ENCODE measurements around the gene SIPA1L2.

DNA sequence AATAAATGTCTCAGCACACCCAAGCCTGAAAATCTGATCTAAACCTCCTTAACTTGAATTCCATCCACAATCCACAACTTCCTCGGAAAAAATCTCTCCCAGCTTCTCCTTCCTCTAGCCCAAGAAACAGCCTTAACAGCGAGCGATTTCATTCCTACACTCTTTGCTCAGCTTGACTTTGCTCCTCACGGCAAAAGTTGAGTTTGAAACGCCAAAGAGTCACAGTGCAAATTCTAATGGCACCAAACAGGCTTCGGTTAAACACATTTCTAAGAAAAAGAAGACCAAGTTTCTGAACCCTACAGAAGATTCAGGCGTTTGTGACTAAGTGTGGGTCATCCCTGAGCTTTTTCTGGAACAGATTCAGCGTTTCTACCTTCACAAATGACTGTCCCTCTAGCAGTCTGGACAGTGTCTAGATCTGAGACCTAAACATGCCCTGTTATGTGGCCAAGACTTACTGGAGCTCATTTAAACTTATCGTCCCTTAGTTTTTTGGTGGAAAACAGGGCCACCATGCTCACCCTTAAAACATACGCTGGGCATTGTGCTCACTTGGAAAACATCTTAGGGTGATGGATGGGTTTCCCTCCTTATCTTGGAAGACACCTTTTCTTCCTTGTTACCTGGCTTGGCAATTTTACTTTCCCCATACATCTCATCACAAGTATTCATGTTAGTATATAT lies 1.2 kb downstream of the C1orf198 start:
- RRBS = no CpG with 5 or more reads among the region's 10 CpGs

DNA sequence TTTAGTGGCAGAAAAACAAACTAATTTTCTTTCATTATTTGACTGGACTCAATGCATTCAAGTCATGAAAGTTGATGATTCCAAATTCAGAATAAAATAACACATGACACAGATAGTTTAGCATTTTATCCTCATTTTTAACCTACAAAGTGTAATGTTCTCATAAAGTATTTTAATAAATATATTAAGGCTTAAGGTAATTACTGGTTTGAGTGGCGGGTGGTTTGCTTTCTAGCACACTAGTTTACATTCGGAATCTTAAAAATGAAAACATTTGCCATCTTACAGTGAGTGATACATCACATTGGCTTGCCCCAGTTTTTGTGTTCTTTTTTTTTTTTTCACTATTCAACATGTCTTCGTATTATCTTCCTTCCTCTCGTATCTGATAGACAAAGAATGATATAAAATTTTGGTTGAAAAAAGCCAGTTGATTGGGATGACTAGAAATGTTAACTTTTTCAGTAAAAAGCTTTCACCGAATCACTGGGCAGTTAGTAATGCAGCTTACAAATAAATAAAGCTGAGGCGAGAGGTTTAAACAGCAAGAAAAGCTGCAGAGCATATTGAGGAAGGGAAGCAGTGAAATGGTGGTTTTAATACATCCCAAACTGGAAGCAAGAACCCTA lies 21.1 kb downstream of the FAM89A start:
- RRBS = no CpG with 5 or more reads among the region's 6 CpGs

- RRBS = no CpG with 5 or more reads among the region's 6 CpGs
Measured at GRCh38 chr1:231234132-231234598, 6.8 kb downstream of the C1orf131 start.

- RRBS = no CpG with 5 or more reads among the region's 18 CpGs
Measured at GRCh38 chr1:231339462-231340010, 1.4 kb downstream of the SPRTN start.

GRCh38 chr1:231420738-231421346 lies 1.2 kb downstream of the EGLN1 start:
- RRBS = 1% methylated on average over 26 of the region's 42 CpGs

DNA sequence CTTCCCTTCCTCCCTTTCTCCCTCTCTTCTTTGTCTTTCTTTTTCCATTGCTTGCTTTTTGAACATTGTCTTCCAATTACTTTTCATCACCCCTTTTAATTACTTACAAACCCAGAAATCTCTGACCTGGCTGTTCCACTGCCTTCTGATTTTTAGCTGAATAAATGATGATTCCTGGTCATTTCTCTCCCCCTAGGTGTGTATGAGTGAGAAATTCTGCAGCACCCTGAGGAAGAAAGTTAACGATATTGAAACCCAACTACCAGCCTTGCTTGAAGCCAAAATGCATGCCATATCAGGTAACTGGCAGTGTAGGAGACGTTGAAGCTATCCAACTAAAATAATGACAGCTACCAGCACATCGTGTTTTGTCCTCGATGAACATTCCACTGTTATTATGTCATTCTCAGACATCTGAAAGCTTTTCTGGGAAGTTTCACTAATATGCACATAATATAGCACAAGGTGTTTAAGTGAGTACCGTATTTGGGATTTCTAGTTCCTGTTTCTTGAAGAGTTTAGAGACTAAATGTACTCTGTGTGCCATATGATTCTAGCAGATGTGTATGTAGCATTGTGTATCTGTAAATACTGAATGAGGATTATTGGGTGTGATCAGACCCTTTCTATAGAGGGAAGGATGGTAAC lies 173.4 kb downstream of the DISC1 start:
- RRBS = no CpG with 5 or more reads among the region's 5 CpGs

GRCh38 chr1:231814243-231814809 lies 187.7 kb downstream of the DISC1 start:
- RRBS = no CpG with 5 or more reads among the region's 5 CpGs

DNA sequence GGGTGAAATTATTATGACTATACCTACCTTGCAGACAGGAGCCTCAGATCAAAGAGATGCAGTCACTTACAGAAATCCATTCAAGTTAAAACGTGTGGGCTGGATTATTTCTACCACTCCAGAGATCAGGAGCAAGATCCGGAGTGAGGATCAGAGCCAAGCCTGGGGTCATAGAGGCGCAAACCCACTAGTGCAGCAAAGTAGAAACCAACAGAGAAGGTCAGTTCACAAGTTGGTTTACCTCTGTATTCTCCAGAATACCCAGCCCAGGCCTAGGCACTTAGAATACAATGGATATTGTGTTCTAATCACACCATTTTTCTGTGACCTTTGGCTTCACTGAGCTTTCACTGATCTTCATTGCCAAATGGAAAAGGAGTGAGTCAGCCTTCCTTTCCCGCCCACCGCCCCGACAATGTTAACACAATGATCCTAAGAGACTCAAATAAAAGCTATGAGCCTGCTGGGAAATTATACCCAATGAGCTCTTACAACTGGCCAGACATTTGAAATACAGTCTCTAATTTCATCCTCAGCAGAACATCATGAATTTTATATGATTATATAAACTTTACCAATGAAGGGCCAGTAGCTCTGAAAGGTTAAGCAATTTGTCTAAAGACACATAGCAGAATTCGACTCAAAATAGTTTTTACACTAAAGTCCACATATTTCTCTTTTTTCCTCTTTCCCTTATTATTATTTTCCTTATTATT lies 252.6 kb downstream of the SIPA1L2 start:
- RRBS = no CpG with 5 or more reads among the region's 7 CpGs

- RRBS = no CpG with 5 or more reads among the region's 13 CpGs
Measured at GRCh38 chr1:232398476-232399303, 231.2 kb downstream of the SIPA1L2 start.

GRCh38 chr1:232610668-232611248 lies 19.2 kb downstream of the SIPA1L2 start:
- RRBS = no CpG with 5 or more reads among the region's 6 CpGs

- RRBS = 2% methylated on average over 15 of the region's 67 CpGs
Measured at GRCh38 chr1:232629751-232630214, at the start of gene SIPA1L2. Gene SIPA1L2, minus strand, starts transcription at chr1:232630133.

DNA sequence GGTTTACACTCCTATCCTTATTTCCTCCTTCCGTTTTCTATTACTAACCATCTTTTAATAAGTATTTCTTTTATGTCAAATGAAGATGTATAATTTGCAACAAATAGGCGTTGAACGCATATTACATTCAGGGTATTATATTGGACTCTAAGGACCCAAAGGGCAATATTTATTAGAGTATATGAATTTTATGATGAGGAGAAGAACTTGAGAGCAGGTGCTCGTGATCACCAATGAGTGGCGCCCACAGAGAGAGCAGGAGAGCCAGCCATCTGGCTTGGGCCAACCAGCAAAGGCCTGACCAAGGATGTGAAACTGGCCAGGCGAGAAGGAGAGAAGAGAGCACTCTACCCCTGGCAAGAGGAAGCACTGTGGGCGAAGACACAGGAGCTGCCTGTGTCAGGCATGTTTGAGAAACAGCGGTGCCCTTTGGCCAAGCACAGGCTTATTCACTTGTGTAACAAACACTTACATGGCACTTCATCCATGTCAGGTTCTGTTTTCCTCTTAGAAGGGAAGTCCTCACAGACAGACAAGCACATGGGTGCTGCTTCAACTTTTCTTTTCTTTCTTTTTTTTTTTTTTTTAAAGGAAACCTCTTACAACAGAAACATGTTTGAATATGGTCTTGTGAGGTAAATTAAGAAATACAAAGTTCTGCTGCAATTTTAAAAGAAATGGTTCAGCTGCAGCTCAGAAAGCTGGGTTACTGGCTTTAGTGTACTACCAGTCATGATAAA lies 4.2 kb upstream of the SIPA1L2 start:
- RRBS = no CpG with 5 or more reads among the region's 8 CpGs

DNA sequence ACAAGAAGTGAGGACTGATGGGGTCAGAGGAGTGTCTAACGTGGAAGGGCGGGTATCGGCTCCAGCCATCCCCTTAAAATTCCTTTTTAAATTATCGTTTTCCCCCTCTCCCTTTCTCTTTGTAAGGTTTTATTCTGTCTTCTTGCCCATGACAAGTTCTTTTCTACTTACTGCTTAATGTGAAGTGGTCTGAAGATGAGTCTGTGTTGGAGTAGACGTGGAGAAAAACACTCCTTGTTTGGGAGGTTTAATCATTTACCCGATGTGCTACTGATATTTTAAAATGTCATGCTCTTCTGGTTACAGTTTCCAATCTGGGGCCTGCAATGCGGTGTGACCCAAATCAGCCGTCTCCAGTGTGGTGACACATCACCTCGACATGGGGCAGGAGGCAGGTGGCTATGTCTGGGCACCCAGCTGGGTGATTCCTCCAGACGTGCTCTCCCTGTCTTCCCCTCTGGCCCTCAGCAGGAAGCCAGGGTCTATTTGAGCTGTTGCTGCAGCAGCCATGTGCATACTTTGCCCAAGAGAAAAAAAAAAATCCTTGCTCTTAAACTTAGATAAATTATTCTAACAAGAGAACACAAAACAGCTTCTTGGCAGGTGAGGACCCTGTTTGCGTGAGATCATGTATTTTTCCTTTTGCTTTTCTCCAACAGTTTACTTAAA lies 39.0 kb upstream of the MAP10 start:
- RRBS = no CpG with 5 or more reads among the region's 11 CpGs

- RRBS = no CpG with 5 or more reads among the region's 5 CpGs
Measured at GRCh38 chr1:232868894-232869344, 63.7 kb downstream of the MAP10 start.

GRCh38 chr1:233328810-233329162 lies 1.3 kb downstream of the MAP3K21 start:
- RRBS = no CpG with 5 or more reads among the region's 6 CpGs

GRCh38 chr1:233635899-233636759 lies 22.2 kb downstream of the KCNK1 start:
- RRBS = no CpG with 5 or more reads among the region's 9 CpGs

- RRBS = no CpG with 5 or more reads among the region's 9 CpGs
Measured at GRCh38 chr1:233646119-233646776, 32.3 kb downstream of the KCNK1 start.

DNA sequence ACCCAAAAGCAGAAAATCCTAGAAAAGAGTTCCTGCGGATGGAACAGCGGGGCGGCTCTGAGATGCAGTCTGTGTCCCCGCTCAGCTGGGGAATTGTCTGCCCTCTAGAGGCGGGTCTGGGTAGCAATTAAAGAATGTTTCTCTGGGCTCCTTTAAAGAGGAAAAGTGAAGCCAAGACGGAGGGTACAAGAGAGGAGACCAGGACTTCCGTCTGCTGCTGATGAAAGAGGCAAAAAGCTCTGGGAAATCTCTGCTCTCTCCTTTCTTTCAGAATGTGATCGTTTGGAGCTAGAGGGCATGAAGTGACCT lies 46.6 kb upstream of the COA6 start:
- RRBS = no CpG with 5 or more reads among the region's 8 CpGs

DNA sequence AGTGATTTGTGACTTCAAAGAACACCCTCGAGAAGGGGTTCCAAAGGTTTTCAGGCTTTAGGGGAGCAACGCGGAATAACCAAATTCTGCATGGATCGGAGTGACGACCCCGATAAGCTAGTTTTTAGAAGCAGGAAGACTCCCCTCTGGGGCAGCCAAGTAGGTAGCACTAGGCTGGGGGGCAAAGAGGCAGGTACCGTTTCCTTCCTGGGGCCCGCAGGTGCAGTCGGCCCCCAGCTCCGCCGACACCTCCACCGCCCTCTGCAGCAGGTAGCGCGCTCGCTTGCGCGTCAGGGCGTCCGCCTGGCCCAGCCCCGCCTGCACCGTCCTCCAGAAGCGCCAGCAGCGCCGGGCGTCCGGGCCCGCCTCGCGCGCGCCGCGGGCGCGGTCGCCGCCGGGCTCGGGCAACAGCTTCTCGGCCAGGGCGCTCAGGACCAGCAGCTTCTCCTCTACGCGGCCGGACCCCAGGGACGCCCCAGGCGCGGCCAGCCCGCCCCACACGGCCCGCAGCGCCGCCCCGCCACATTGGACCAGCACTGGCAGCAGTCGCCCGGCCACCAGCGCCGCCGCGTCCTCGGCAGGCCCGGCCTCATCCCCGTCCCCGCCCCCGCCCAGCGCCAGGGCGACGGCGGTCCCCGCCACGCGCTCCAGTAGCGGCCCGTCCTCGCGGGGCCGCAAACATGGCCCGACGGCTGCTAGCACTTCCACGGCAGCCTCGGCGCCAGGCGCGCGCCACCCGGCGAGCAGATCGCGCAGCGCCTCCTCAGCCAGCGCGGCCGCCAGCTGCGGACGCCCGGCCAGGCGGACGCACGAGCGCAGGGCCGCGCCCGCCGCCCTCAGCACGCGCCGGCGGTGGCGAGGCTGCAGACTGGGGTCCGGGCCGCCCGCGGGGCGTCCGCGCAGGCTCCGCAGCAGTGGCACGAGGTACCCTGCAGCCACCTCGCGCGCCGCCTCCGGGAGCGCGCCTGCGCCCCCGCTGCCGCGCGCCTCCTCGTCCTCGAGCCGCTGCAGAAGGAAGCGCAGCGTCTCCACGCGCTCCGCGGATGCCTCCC lies 677 bp downstream of the TARBP1 start:
- RRBS = 1% methylated on average over 73 of the region's 138 CpGs

GRCh38 chr1:234517344-234517720 lies 38.4 kb upstream of the TARBP1 start:
- RRBS = no CpG with 5 or more reads among the region's 6 CpGs